ENCODE data around the gene IER3IP1.

DNA sequence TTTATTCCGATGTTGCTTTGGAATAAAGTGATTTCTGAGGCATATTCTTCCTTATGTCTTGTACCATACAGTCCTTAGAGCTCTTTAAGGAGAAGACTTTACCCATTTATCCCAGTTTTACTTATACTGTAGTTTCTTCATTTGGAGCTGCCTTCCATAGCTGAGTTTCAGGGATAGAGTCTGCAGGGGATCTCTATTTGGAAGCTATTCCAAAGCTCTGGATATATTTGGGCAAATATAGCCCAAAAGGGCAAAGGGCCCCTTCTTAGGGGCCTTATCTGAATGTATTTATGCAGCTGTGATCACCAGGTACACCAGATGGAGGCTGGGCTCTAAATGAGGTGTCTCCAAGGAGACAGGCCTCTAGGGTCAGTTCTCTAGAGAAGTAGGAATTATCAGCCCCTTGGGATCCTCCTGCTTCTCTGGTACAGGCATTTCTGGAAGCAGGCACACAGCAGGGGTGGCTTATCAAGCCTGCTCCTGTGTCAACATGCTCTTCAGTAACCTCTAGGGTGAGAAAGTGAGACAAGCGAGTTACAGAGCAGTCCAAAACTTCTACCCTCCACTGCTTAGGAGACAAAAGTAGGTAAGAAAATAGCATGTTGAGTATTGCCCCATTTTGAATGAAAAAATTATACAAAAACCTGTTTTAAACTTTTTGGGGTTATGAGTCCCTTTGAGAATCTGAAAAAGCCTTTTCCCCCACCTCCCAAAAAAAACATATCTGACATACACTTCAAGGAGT is 13.9 kb downstream of the TPGS2 start:
- PRO-cap, result no peak

- PRO-cap, result no peak
These were observed 171.5 kb downstream of the CELF4 start for GRCh38 chr18:37393768-37394875.

GRCh38 chr18:37538298-37539145 is 27.1 kb downstream of the CELF4 start:
- PRO-cap, result no peak

DNA sequence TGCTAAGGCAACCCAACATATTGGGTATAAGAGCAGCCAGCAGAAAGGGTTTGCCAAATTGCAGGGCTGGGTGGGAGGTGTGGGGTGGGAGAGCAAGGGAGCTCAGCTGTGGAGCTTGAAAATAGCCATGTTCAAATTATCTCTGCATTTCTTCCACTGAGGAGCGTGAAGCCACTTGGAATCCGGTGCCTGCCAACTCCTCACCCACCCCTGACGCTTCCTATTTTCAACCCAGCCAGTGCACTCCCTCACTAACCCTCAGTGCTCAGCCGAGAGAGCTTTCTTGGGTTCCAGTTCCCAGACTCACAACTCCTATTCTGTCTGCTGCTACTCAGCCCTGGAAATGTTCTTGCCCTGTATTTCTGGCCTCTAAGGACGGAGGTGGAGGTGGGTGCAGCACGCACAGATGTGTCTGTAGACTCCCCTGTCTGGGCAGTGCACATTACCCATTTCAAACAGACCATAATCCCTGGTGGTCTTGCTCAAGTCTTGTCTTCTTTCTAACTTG is 61.0 kb downstream of the SETBP1 start:
- PRO-cap, result no peak

GRCh38 chr18:44753245-44753794 is 72.6 kb downstream of the SETBP1 start:
- PRO-cap, result no peak

- PRO-cap, result no peak
These were observed 99.2 kb downstream of the SETBP1 start for GRCh38 chr18:44779718-44780403.

DNA sequence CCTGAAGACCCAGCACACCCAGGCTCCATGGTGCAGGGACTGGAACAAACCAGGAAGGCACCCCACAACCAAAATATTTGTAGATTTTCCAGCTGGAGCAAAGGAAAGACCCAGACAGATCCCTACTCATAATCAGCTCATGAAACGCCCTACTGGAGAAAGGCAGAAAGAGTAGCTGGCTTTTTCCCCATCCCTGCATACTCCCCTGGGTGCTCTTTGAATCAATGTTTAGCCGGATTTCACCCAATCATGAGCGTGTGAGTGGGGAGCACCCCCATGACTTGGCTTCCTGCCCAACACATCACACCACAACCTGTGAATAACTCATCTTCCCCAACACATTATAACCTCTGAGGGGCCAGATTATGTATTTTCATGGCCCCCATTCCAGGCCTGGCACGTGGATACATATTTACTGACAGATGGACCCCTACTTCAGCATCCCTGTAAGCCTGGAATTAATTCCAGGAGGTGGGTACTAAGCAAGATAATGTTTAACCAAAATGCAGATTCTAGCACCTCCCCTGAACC is 35.1 kb upstream of the SLC14A1 start:
- PRO-cap, result no peak

DNA sequence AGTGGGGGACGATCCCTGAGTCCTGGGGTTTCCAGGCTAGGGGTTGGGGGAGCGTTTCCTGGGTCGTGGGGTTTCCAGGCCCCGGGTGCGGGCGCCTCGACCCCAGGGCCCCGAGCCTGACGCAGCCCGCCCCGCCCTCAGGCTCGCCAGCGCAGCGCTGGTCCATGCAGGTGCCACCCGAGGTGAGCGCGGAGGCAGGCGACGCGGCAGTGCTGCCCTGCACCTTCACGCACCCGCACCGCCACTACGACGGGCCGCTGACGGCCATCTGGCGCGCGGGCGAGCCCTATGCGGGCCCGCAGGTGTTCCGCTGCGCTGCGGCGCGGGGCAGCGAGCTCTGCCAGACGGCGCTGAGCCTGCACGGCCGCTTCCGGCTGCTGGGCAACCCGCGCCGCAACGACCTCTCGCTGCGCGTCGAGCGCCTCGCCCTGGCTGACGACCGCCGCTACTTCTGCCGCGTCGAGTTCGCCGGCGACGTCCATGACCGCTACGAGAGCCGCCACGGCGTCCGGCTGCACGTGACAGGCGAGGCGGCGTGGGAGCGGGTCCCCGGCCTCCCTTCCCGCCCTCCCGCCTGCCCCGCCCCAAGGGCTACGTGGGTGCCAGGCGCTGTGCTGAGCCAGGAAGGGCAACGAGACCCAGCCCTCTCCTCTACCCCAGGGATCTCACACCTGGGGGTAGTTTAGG is 12.0 kb downstream of the SIGLEC15 start:
- PRO-cap, result no peak

GRCh38 chr18:45849285-45849563 is 23.7 kb downstream of the SIGLEC15 start:
- PRO-cap, result no peak

GRCh38 chr18:46152858-46153183 is 21.0 kb upstream of the C18orf25 start:
- PRO-cap, result no peak

DNA sequence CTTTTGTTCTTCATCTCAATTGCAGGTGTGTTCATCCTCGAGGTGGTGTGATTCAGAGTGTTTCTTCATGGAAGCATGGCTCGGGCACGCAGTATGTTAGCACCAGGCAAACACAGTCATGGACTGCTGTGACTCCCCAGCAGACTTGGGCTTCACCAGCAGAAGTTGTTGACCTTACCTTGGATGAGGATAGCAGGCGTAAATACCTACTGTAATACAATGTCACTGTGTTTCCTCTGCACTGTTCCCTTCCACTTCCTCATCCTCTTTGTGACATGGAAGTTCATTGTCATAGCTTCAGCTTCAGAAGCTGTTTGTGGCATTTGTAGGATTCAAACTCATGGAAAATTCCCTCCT is 70.9 kb upstream of the RNF165 start:
- PRO-cap, result no peak

DNA sequence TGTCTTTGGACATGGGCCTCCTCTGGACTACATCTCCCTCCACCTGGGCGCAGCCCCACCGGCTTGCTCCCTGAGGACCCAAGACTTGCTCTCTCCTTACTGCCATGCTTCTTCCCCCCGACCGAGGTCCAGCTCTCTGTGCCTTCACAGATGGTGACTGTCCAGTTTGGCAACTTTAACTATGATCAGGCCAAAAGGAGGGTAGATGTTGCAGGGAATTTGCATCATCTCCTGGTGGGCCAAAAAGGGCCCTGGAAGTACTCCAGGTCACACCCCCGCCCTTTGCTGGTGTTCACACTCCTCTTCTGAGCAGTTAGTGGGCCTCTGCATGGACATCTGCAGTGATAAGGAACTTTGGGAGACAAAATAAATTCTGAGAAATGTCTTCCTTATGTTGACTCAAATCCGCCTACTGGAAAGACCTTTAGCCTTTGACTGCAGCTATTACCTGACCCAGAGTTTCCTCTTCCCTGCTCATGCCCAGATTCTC is 88.7 kb downstream of the RNF165 start:
- PRO-cap, result no peak

- PRO-cap, result no peak
These were observed 4.0 kb upstream of the LOXHD1 start for GRCh38 chr18:46660922-46661453.

DNA sequence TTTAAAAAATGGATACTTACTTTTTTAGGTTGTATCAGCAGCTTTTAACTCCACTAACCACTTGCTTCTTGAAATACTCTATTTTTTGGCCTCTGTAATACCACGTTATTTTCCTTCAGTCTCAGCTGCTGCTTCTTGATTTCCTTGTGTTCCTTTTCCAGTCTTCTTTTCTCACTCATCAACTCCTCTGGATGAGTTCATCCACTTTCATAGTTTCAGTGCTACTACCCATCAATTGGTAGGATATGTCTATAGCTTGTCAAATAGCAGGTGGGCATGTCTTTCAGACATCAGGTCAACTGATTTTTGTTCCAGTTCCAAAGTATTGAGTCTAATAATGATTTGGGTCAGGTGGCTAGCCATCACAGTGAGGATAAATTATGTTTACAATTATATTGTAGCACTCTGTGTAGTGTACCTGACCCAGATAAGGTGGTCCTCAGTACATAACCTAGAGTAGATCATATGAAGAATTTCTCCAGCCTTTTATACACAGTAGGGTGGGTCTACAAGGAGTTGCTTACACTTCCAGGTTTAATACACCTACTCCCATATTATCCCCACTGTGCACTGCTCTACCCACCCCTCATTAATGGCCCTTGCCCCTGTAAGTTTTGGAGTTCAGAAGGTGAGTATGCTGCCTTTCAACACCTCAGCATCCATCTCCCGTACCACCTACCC is 46.6 kb upstream of the ST8SIA5 start:
- PRO-cap, result no peak

DNA sequence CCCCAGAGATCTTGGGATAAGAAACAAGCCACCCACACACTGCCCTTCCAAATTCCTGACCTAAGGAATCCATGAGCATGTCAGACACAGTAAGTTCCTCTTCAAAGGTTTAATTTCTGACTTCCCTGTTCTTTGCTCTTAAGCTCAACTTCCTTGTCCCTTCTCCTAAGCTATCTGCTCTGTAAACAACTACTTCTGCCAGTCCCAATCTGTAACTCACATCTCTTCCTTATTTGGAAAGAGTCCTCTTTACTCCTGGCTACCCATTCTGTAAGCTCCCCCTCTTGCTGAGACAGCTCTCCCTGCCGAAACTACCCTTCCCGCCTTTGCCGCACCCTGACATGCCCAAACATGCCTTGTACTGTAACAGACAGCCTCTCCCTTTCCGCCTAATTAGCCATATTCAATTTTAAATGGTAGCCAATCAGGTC is 49.2 kb downstream of the PIAS2 start:
- PRO-cap, result no peak

- PRO-cap, result no peak
These were observed at the start of gene IER3IP1 for GRCh38 chr18:47175491-47176610. TSS of gene IER3IP1 (minus strand) at chr18:47176364.

GRCh38 chr18:47483995-47484313 is 232.5 kb upstream of the SKOR2 start:
- PRO-cap, result no peak

DNA sequence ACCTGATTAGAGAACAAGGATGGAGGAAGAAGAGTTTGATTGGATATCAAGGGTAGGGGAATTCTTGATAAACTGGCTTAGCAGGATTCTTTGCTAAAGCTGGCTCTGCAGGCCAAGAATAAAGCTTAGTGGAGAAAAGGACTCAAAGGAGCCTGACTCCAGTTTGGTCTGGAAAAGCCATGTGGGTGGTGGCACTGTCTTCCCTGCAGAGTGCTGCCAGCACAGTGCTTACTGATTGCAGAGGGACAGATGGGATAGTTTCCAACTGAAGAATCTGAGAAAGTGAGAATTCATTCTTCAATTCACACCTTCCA is 334.6 kb downstream of the SMAD2 start:
- PRO-cap, result no peak

DNA sequence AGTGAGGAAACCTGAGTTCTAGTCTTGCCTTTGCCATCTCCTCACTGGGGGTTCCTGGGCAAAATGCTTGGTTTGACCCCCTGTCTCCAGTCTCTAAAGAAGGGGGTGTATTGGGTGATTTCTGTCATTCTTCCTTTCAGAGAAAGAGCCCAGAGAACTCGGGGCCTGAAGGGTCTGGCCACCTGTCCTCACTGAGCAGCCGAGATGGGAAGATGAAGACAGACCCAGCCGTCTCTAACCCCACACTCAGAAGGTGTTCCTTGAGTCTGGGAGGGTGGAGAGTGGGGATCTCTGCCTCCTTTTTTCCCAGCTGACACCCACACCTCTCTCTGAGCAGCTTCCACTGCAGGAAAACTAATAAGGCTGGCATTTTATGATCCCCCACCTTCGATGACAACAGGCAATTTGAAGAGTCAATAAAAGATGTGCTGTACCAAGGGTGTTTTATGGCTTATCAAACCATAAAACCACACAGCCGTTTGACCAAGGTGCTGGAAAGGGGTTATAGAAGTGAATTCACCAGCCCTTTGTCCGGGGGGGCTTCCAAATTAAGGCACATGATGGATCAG is 213.8 kb downstream of the SMAD2 start:
- PRO-cap, result no peak

GRCh38 chr18:48161190-48161997 is 230.9 kb upstream of the SMAD2 start:
- PRO-cap, result bidirectional peak, plus-strand start at chr18:48161467, minus-strand start at chr18:48161341; bidirectional peak, plus-strand start at chr18:48161905, minus-strand start at chr18:48161682